Measurements from ENCODE around the genes RIC1 and KIAA2026.

DNA sequence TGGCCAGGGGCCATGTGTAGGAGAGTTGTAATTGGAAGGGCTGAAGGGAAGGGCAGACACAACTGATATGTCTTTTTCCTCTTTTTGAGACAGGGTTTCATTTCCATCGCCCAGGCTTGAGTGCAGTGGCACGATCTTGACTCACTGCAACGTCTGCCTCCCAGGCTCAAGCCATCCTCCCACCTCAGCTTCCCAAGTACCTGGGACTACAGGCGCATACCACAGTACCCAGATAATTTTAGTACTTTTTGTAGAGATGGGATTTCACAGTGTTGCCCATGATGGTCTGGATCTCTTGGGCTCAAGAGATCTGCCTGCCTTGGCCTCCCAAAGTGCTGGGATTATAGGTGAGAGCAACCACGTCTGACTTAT lies 51.6 kb upstream of the JAK2 start:
- PRO-cap, 2 experiments, result no peak in any of the 2 experiments

GRCh38 chr9:4971351-4971720 lies 13.7 kb upstream of the JAK2 start:
- PRO-cap, 2 experiments, result no peak in any of the 2 experiments

DNA sequence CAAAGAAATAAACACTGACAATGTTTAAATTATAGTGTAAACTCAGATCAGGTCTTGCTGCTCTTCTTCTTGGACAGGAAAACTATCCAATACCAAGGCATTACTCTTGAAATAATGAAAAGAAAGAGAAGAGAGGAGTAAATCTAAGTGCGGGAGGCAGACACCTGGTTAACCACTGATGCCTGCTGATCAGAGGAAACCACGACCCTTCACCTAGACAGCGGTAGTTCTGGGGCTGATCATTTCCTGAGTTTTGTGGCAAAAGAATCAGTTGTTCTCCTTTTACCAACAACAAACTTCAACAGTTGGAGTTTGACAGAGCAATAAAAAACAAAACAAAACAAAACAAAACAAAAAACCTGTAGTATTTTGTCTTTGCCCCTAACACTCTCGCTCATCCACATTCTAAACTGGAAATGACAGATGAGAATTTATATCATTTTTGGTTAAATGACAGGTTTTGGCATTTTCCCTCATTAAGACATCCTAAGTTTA lies 3.0 kb downstream of the RLN1 start:
- PRO-cap, 2 experiments, result no peak in any of the 2 experiments

GRCh38 chr9:5512992-5513385 lies 2.7 kb downstream of the PDCD1LG2 start:
- PRO-cap, 2 experiments, result no peak in any of the 2 experiments

- PRO-cap, 2 experiments, result no peak in any of the 2 experiments
Measured at GRCh38 chr9:5621167-5621704, 7.7 kb upstream of the RIC1 start.

DNA sequence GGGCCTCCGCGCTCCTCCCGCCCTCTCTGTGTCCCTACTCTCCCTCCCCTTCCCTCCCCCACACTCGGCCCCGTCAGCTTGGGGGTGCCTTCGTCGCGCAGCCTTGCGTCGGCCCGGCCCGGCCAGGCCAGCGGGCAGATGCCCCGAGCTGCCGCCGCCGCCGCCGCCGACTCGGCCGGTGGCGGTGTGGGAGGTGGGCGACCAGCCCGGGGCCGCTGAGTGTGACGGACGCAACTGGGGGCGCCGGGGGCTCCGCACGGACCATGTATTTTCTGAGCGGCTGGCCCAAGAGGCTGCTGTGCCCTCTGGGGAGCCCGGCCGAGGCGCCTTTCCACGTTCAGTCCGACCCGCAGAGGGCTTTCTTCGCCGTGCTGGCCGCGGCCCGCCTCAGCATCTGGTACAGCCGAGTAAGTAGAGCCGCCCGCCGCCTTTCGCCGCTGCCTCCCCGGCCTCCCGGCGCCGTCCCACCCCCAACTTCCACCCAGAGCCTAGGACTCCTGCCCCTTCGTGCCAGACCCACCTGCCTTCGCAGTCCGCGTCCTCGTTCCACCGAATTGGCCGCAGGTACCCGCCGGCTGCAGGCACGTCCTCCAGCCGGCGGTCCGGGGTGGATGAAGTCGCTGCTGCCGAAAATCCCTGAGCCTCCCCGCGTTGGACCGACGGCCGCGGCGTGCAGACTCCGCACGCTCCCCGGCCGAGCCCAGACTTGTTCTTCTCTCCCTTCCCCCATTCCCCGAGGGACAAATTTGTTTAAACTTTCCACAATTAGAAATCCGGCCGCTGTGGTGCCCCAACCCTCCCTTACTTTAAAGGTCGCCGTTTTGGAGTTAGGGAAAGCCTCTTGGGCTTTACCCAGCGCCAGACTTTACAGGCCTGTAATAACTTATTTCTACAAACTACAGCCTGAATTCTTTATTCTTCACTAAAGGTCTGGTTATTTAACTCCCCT lies at the start of gene RIC1:
Gene RIC1 (plus strand): TSS at position 61 of the 949 bp plus-strand sequence.
- PRO-cap, 2 experiments, result peak in 2 of 2 experiments; most common plus-strand start position 63 of the sequence (in 2)

DNA sequence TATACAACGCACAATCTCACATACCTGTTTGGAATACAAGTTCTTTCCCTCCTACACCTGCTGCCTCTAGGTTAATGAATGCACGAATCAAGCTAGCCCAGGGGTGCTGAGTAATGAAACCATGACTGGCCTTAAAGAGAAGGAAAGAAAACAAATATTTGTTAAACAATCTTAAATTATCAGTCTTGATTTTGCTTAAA lies 9.1 kb downstream of the ERMP1 start:
- PRO-cap, 2 experiments, result no peak in any of the 2 experiments

GRCh38 chr9:5869744-5870159 lies 20.9 kb upstream of the MLANA start:
- PRO-cap, 2 experiments, result no peak in any of the 2 experiments

- PRO-cap, 2 experiments, result no peak in any of the 2 experiments
Measured at GRCh38 chr9:5886286-5886589, 4.5 kb upstream of the MLANA start.

GRCh38 chr9:6006663-6007029 lies 1.6 kb downstream of the KIAA2026 start:
- PRO-cap, 2 experiments, result peak in 1 of 2 experiments; most common minus-strand start chr9:6006982 (in 1)

DNA sequence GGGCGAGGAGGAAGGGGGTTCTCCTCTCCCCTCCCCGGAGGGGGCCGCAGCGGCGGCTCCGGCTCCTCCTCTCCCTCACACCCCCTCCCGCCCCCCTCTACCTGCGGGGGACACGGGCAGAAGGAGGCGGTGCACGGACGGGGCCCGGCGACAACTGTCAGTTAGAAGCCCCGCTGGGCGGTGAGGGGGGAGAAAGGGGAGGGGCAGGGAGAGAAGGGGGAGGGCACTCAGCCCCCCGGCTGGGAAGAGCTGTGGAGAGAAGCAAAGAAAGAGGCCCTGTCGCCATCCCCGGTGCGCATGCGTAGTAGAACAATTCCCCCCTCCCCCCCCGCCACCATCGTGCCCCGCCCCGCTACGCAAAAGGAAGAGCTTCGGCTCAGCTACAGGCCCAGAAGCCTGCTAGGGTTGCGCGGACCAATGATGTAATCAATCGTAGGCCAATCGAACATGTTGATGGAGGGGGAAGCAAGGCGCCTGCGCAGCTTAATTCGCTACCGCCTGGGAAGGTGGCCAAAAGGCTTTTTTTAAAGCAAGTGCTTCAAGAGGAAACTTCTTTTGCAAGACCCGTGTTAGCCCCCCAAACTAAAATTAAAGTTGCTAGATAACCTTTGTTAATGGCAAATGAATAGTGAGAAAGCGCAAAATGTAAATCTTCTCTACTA lies at the start of gene KIAA2026:
Gene KIAA2026 (minus strand): TSS at position 303 of the 662 bp plus-strand sequence.
- PRO-cap, 2 experiments, result peak in 2 of 2 experiments; most common plus-strand start position 486 of the sequence (in 1); most common minus-strand start position 303 of the sequence (in 2)

DNA sequence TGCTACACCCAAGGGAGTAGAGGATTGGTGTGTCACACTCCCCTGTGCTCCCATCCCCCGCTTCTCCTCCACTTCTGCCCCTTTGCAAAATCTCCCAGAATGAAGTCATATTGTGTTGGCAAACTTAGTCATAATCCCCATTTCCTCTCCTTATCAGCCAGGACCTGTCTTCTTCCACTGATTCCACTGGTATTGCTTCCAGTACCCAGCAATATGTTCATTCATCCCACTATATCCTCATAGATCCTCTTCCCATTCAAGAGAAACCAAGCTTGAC lies 14.8 kb downstream of the IL33 start:
- PRO-cap, 2 experiments, result no peak in any of the 2 experiments

DNA sequence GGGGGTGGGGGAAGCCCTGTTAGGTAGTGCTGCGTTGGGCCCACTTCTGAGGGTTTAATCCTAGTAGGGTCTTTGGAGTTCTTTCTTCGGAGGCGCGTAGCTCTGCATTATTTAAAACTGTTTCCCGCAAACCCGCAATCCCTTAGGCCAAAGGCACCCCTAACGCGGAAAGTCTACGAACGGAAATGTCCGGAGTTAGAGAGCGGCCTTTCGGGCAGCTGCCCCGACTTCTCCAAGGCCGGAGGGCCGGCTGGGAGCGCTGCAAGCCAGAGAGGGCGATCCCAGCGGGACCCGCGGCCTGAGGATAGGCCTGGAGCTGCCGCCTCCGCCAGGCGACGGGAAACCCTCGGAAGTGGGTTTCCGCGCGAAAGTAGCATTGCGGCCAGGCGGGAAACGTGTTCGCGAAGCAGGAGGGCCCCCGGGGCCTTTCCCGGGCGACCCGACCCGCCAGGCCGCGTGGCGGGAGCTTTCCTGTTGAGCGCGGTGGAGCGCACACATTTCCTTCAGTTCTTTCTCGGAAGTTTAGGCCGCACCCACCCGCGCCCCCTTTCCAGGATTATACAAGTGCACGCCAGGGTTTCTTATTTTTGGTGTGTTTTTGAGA lies 630 bp upstream of the UHRF2 start:
- PRO-cap, 2 experiments, result no peak in any of the 2 experiments

DNA sequence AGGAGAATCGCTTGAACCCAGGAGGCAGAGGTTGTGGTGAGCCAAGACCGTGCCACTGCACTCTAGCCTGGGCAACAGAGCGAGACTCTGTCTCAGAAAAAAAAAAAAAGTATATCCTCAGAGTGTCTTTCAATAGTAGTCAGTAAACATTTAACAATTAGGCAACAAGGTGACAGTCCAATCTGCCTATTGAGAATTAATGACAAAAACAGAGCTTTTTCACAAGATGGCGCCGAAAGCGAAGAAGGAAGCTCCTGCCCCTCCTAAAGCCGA lies 6.7 kb downstream of the GLDC start:
- PRO-cap, 2 experiments, result no peak in any of the 2 experiments

DNA sequence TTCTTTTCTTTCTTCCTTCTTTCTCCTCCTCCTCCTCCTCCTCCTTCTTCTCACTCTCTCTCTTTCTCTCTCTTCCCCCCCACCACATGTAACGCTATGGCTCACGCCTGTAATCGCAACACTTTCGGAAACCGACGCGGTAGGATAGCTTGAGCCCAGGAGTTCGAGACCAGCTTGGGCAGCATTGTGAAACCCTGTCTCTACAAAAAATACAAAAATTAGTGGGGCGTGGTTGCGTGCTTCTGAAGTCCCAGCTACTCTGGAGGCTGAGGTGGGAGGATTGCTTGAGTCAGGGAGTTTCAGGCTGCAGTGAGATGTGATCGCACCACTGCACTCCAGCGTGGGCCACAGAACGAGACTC lies 745 bp upstream of the GLDC start:
- PRO-cap, 2 experiments, result no peak in any of the 2 experiments

DNA sequence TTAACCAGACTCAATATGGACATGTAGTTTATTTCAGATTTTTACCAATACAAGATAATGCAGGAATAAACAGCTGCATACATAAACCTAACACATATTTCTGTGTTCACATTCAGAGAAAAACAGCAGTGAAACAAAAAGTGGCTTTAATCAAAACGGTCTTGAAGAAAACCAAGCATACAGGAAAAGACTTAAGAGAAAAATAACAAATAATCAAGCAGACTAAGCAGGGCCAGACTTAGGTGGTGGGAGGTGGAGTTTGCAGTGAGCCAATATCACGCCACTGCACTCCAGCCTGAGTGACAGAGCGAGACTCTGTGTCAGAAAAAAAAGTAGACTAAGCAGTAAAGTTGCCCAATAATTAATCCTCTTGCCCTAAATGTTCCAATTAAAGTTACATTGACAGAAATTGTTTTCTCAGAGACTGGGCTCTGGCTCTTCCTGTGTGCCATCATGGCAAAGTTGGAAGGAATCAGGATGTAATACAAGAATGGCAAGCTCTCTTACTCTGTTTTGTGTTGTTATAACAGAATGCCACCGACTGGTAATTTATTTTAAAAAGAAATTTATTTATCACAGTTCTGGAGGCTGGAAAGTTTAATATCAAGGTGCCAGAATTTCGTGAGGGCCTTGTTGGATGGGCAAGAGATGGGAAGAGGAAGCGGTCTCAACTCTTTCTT lies 26.6 kb upstream of the GLDC start:
- PRO-cap, 2 experiments, result no peak in any of the 2 experiments

DNA sequence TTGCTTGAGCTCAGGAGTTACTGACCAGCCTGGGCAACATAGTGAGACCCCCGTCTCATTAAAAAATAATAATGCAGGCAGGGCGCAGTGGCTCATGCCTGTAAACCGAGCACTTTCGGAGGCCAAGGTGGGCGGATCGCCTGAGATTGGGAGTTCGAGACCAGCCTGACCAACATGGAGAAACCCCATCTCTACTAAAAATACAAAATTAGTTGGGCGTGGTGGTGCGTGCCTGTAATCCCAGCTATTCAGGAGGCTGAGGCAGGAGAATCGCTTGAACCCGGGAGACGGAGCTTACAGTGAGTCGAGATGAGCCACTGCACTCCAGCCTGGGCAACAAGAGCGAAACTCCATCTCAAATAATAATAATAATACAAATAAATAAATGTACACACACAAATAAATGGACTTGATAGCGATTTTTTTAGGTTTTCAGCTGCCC lies 36.8 kb upstream of the GLDC start:
- PRO-cap, 2 experiments, result no peak in any of the 2 experiments

GRCh38 chr9:6715966-6717138 lies 41.4 kb upstream of the KDM4C start:
- PRO-cap, 2 experiments, result peak in 2 of 2 experiments; most common plus-strand start chr9:6716178 (in 1); most common minus-strand start chr9:6716101 (in 1)

DNA sequence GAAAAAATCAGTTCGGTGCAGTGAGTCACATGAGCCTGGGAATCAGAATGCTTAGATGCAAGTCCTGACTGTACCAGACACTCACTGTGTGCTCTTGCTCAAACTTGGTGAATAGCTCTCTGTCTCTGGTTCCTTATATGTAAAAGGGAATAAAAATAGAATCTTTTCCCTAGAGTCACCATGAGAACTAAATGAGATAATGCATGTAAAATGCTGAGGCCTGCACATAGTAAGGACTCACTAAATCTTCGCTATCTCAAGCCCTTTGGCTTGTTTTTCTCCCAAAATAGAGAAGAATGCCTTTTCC lies 483.4 kb downstream of the DMAC1 start:
- PRO-cap, 2 experiments, result no peak in any of the 2 experiments

DNA sequence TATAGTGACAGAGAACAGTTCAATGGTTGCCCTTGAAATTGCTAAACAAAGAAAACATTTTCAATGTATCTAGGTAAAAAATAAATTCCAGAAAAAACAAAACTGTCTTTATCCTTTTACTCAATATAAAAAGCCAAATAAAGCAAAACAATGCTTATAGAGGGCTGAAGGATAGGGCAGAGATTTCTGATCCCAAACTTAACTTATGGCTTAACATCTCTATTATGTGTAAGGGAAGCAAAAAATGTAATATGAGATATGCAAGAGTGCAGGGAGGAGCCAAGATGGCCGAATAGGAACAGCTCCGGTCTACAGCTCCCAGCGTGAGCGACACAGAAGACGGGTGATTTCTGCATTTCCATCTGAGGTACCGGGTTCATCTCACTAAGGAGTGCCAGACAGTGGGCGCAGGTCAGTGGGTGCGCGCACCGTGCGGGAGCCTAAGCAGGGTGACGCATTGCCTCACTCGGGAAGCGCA lies 359.4 kb upstream of the TYRP1 start:
- PRO-cap, 2 experiments, result no peak in any of the 2 experiments

All from heart right ventricle (tissue), 2 donors.